ENCODE data around the gene GPR34.

- PRO-cap = no peak
These were observed 8.4 kb downstream of the DDX3X start for GRCh38 chrX:41342453-41342754.

DNA sequence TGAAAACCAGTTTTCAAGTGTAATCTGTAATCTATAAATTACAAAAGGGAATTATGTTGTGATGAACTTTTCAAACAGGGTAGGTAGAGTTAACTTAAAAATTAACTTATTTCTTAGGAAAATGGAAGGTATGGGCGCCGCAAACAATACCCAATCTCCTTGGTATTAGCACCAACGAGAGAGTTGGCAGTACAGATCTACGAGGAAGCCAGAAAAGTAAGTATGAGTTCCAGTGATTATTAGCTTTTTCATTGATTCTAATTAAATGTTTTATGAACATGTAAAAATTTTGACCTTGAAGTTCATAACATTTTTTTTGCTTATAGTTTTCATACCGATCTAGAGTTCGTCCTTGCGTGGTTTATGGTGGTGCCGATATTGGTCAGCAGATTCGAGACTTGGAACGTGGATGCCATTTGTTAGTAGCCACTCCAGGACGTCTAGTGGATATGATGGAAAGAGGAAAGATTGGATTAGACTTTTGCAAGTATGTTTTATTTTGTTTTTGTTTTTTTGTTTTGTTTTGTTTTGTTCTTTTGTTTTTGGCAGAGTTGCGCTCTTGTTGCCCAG is 10.0 kb downstream of the DDX3X start:
- PRO-cap = no peak

DNA sequence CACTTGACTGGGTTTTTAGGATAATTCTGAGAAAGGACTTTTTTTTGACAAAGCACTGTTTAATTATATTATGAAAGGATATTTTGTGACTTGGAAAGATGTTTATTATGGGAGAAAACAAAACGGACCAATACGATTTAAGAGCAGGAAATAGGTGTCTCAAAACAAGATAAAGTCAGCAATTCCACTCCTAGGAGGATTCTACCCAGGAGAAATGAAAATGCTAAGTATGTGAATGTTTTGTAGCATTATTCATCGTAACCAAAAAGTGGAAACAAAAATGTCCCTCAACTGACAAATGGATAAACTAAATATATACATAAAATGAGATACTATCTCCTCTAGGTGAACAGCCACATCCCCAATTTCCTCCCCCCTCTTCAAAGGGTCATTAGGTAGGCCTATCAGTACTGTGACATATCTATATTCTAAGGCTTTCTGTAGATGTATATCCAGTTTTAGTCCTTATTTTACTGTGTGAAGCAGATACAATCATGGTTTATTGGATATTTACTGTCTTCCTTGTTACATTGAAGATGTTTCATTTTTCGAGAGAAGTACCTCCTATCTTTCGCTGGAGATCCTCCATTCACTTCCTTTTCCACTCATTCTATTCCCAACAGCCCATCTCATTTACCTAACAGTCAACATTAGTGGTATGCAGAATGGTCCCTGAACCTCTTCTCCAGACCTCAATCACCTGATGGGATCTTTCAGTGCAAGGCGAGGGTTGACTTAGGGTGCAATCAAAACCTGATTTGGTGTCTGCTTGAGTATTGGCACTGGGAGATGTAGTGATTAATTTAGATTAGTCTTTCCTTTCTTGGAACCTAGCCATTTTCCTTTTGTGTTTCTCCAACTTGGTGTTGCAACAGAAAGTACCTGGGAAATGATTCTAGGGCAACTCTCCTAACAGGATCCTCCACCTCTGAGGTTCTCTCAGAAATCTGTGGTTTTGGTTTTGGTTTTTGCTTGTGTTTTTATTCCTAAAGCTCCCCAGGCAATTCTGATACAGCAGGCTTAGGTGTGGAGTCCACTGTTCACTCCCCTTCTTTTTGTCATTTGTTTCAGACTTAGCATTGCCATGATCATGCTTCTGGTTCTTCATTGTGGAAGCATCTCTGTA is 18.2 kb downstream of the DDX3X start:
- PRO-cap = no peak

DNA sequence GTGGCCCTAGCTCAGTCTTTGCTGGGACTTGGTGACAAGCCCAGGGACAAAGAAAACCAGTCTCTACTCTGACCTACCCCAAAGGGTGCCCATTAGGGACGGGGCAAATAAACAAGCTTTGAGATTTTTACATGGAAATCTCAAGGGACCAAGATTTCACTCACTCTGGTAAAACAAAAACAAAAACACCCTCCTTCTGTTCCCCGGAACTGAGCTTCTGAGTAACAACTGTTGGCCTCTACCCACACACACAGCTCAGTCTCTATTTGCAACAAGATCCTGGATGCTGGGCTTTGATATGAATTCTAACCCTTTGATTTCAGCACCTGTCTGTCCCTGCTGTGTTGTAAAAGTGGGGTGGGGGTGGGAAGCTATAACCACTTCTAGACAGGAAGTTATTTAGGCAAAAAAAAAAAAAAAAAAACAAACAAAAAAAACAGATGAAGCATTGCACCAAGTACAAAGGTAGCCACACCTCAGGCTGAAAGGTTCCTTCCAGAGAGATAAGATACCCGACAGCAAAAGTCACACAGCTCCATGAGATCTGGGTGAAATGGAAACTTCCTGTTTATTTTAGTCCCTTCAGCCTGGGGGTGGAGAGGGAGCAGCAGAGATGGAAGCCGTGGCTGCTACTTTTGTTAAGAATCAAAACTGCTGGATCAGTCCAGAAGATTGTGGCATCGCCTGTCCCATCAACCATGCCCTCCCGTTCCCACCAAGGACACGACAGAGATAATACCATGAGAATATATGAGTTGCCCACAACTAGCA is 49.2 kb downstream of the DDX3X start:
- PRO-cap = no peak

DNA sequence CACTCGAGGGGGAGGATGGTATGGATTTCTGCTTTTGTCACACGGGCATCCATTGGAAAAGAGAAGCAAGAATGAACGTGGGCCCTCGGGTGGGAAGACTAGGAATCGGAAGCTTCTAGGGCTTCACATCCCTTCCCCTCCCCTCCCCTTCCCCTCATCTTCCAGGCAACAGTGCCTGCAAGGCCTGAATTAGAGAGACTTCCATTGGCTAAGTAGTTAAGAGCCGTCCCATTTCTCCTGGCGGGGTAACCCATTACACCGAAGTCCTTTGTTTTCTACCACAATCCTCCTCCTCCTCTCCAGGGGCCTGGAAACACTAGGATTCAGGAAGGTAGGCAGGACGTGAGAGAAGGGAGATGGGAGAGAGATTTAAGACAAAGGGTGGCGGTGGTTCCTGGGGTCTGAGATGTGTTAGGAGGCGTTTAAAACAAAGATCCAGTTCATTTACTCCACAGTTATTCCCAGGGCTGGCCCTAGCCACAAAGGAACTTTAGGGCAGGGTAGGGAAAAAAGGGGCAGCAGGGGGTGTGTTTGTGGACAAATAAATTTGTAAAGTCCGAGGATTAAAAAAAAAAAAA is 28.0 kb downstream of the NYX start:
- PRO-cap = no peak

- PRO-cap = no peak
These were observed 67.5 kb upstream of the GPR34 start for GRCh38 chrX:41621038-41621870.

- PRO-cap = no peak
These were observed 23.1 kb upstream of the GPR34 start for GRCh38 chrX:41665644-41666095.

GRCh38 chrX:41686749-41687200 is 2.0 kb upstream of the GPR34 start:
- PRO-cap = no peak

DNA sequence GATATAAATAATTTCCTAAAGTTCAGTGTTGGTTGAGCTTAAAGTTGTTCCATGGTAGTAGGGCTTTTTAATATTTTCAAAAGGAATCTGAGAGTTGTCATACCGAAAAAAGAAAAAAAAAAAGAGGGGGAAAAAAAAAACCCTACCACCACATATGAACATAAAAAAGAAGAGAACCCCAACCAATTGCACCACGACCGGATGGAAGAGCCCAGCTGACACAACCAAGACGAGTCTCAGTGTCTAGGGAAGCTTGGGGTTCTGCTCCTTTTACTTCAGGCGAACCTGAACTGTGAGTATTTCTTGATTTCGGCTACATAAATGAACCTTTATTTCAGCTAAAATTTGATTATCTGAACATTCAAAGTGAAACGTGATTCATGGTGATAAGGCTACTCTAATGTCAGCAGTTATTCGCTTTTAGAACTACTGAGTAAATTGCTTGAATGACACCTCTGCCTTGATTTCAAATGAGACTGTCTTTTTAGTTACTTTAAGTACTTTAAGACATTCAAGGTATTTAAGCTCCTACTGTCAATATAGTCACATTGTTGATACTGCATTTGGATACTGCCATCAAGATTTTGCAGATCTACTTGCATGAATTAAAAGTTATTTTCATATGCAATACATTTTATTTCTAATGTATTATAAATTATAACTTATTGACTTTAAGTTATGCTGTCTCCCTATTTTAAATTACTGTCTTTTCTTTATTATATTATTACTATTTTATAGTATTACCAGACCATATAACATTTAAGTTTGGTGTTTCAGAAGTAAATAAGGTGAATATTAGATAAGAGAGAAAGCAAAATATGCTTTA is at the start of gene GPR34:
Gene GPR34, plus strand, starts transcription at position 181 of the 826 bp plus-strand sequence.
- PRO-cap = no peak

GRCh38 chrX:41718974-41719201 is 5.1 kb upstream of the GPR82 start:
- PRO-cap = no peak

DNA sequence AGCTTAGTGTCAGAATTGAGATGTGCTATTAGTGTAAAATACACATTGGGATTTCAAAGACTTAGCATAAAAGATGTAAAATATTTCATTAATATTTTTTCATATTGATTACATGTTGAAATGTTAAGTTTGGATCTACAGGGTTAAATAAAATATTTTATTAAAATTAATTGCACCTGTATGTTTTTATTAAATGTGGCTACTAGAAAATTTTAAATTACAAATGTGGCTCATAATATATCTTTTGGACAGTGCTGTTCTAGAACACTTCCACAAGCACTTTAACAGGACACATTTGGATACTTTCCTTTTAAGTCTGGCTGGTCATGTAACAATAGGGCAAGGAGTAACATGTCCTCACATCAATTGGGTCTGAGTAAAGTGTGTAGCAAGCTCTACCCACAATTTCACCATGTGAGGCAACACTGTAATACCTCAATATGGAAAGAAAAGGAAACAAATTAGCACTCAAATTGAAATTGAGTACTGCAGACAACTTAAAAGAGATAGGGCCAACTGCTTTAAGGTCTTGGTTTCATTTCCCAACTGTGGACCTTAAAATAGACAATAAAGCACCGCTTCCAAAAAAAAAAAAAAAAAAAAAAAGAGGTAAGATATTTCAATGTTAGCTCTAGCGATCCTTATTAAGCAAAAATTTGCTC is 1.9 kb downstream of the CASK start:
- PRO-cap = no peak

DNA sequence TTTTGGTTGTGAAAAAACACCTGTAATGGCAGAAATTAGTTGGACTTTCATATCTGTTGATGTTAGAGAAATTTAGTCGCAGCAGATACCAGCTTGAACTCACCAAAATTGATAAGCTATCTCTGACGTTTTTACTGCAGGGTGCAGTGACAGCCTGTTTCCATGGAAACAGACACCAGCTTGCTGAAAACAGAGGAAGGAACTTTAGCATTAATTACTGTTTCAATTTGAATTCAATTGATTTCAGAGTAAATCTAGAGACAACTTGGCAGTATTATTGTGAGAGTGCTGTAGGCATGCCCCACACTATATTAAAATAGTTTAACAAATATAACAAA is 246.5 kb downstream of the PPP1R2C start:
- PRO-cap = no peak

DNA sequence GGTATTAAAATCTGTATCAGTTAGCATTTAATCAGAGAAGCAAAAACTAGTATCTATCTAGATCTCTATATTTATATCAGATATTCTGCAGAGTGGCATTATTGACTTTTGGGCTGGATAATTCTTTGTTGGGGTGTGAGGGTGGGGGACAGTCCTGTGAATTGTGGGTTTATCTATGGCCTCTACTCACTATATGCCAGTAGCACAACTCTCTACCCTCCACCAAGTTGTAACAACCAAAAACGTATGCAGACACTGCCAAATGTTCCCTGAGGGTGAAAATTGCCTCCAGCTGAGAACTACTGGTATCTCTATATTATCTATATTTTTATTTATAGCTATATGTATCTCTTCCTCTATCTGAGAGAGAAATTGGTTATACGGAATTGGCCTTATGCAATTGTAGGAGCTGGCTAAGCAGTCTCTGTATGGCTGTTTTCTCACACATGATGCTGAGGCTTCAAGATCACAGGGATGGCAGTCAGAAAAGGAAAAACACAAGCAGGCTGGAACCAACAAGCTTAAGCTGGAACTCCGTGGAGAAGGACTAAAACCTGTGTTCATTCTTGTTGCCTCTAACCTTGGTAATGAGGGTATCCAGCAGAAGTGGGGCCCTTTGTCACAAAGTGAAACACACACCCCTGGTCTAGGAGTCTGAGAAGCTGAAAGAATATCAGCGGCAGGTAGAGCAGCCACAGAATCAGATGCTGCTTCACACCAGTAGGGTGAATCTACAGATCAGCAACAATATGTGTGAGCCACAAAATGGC is 166.4 kb upstream of the PPP1R2C start:
- PRO-cap = bidirectional peak, plus-strand start at position 498 of the sequence, minus-strand start at position 248 of the sequence; bidirectional peak, plus-strand start at position 665 of the sequence, minus-strand start at position 589 of the sequence

DNA sequence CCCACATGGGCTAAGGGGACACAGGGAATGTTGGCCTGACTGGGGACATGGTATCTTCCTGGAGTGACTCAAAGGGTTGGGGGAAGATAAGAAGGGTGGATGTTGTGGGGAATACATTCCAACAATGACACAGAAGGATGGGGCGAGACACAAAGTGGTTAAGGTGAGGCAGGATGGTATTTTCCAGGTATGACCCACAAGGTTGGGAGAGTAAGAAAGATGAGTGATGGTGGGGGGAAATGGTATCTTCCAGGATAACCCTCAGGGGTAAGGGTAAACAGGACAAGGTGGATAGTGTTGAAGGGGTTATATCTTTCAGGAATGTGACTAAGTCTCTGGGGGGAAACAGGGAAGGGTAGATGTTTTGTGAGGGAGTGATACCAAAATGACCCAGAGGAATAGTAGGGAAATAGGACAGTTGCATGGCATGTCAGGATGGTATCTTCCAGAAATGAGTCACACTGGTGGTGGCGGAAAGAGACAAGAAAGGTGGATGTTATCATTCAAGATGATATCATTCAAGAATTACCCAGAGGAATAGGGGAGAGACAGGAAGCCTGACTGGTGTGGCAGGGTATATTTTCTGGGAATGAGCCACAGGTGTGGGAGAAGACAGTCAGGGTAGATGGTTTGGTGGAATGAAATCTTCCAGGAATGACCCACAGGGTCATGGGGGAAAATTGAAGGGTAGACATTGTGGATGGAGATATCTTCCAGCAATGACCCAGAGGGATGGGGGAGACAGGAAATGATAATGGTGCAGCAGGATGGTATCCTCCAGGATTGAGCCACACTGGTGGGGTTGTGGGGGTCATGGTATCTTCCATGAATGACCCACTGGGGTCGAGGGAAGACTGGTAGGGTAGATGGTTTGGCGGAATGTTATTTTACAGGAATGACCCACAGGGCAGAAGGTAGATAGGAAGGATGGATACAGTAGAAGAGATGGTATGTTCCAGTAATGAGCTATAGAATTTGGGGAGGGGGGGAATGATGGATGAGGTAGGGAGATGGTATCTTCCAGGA is 61.1 kb downstream of the MAOA start:
- PRO-cap = no peak

DNA sequence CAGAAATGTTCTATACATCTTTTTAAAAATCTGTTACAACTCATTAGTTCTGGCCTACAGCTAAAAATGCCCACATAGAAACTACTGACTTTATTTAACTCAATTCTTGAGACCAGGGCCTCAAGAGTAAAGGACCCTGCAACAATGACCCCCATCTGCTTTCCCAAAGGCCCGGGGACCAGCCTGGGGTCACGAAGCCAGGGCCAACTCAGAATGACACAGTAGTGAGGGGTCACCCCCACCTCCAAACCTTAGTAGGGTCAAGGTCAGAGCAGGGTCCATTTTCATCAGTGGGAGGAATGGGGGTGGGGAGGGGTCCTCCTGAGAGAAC is 544 bp downstream of the FUNDC1 start:
- PRO-cap = no peak

- PRO-cap = no peak
These were observed 108.8 kb upstream of the FUNDC1 start for GRCh38 chrX:44651499-44651773.

- PRO-cap = no peak
These were observed 42.3 kb downstream of the KDM6A start for GRCh38 chrX:44915242-44915698.

- PRO-cap = no peak
These were observed 55.2 kb downstream of the KDM6A start for GRCh38 chrX:44928024-44928731.

GRCh38 chrX:45064563-45065815 is 135.7 kb downstream of the DIPK2B start:
- PRO-cap = no peak

DNA sequence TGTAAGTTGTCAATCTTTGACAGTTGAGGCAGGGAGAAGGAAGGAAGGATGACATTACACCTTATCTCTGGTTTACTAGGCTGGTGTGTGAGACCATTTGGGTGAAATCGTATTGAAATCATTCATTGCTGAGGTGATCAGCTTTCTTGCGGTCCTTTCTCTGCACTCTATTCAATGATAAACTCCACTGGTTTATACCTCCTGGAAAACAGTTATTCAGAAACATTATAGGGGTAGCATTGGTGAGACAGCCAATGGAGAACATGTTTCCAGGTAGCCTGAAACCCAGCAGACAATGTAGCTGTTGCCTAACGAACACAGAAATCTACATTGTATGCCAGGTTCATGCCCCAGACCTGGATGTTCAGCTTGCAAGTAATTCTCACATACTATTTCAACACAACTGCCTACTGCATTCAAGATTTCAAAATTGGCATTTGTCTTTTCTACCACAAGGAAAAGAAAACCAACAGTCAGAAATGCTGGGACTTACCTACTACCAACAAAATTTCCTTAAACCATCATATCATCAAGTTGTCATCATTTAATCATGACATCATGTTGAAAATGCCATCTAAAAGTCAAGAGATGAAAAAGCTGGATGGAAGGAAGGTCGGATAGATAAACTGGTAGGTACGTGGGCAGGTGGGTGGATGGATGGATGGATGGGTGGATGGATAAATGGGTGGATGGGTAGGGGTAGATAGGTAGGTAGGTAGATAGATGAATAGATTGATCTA is 545.4 kb upstream of the DIPK2B start:
- PRO-cap = no peak